Liver (tissue), 9 donors: ENCODE data around the gene CALCB.

GRCh38 chr11:13216369-13216791, 61.2 kb upstream of the BMAL1 start:
- PRO-cap, 5 experiments, result no peak in any of the 5 experiments
- RAMPAGE, long total RNA, 2 experiments, result no peak in any of the 2 experiments
- RRBS, result no CpG with 5 or more reads among the region's 5 CpGs

- PRO-cap, 5 experiments, result no peak in any of the 5 experiments
- RAMPAGE, long total RNA, 2 experiments, result no peak in any of the 2 experiments
- RRBS, result no CpG with 5 or more reads among the region's 8 CpGs
Measured at GRCh38 chr11:13261598-13262146, 15.9 kb upstream of the BMAL1 start.

- PRO-cap, 5 experiments, result no peak in any of the 5 experiments
- RAMPAGE, long total RNA, 2 experiments, result no peak in any of the 2 experiments
- RRBS, result no CpG with 5 or more reads among the region's 12 CpGs
Measured at GRCh38 chr11:13310460-13311339, 33.1 kb downstream of the BMAL1 start.

- PRO-cap, 5 experiments, result no peak in any of the 5 experiments
- RAMPAGE, long total RNA, 2 experiments, result no peak in any of the 2 experiments
- RRBS, result no CpG with 5 or more reads among the region's 7 CpGs
Measured at GRCh38 chr11:13354290-13354857, 76.8 kb downstream of the BMAL1 start.

- PRO-cap, 5 experiments, result no peak in any of the 5 experiments
- RAMPAGE, long total RNA, 2 experiments, result no peak in any of the 2 experiments
- RRBS, result no CpG with 5 or more reads among the region's 2 CpGs
Measured at GRCh38 chr11:13868845-13869504, 93.5 kb upstream of the SPON1 start.

DNA sequence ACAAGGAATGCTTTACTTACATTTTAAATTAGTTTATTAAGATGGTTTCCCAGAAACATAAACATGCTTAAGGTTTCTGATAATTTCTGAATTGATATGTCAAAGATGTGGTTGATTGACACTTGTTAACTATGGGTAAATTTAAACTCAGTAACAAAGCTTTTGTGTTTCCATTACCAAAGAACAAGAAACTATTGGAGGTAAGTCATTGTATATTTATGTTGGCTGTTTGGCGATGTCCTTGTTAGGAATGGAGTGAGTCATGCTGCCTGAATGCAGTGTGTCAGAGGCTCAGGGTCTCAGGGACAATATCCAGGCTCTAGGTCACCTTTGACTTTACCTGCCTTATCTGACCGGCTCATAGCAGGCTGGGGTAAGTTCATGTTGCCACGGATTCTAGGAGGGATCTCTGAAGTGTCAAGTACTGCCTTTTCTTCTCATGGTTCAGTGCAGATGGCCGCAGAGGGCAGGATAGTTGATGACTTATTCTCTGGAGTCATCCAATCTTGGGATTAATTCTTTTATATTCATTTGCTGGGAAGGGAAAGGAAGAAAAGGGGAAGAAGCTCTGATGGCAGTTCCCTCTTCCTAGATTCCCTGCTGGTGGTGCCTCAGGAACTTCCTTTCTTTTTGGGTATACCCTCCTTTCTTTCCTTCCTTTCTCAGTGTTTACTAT, 53.2 kb downstream of the SPON1 start:
- PRO-cap, 5 experiments, result no peak in any of the 5 experiments
- RAMPAGE, long total RNA, 2 experiments, result no peak in any of the 2 experiments
- RRBS, result no CpG with 5 or more reads among the region's 4 CpGs

- PRO-cap, 5 experiments, result no peak in any of the 5 experiments
- RAMPAGE, long total RNA, 2 experiments, result no peak in any of the 2 experiments
- RRBS, result 96% methylated on average over 3 of the region's 19 CpGs
Measured at GRCh38 chr11:14261710-14263130, 96.8 kb downstream of the RRAS2 start.

- PRO-cap, 5 experiments, result no peak in any of the 5 experiments
- RAMPAGE, long total RNA, 2 experiments, result no peak in any of the 2 experiments
- RRBS, result no CpG with 5 or more reads among the region's 4 CpGs
Measured at GRCh38 chr11:14509025-14509502, 9.5 kb upstream of the COPB1 start.

DNA sequence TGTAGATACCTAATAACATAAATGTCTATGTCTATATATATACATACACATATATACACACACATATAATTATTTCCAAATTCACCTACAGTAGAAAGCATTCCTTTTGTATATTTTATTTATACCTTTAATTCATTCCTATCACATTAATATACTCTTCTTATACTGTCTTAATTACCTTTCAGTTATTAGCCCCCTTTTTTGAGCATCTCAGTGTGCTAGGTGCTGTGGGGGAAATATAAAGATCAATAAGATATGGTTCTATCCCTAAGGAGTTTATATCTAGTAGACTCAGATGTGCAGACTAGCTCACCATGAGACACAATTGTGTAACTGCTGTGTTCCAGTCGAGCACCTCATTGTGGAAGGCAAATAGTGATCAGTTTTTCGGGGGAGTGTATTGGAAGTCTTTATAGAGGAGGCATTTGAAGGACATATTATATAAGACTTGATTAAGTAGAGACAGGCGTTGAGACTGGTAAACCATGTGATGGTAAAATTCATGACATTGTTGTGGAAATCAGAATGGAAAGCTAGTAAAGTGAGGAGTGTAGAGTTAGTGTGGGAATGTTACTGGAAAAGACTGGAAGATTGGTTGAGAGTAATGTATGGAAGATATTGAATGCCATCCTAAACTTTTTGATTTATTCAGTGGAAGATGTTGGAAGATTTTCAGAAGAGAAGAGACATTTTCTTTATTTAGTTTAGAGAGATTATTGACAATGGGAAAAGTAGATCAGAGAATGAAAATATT, 11.9 kb downstream of the PDE3B start:
- PRO-cap, 5 experiments, result no peak in any of the 5 experiments
- RAMPAGE, long total RNA, 2 experiments, result no peak in any of the 2 experiments
- RRBS, result no CpG with 5 or more reads among the region's 3 CpGs

DNA sequence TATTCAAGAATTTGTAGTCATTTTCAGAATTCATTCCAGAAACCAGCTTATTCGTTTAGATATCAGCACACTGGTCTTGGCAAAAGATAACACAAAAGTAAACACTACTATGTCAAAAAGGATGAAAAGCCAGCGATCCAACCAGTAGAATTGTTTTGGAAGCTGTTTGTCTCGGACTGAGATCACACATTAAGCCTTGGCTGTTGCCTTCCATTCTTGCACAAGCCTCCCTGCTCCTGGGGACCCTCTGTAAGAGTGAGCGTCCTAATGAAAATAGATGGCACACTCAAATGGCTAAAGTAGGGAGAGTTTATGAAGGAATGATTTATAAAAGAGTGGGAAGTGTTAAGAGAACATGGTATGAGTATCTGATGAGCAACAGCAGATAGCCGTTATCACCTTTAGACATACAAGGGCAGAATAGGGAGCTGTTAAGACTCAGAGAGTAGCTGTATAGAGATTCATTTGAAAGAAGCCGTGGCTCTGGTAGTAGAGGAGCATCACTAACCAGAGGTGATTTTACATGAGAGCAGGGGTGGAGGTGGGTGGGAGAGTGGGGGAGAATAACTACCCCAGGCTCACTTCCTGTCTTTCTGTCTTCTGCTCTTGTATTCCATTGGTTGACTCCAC, 25.2 kb downstream of the PDE3B start:
- PRO-cap, 5 experiments, result peak in 1 of 5 experiments; most common plus-strand start position 144 of the sequence (in 1)
- RAMPAGE, long total RNA, 2 experiments, result no peak in any of the 2 experiments
- RRBS, result no CpG with 5 or more reads among the region's 6 CpGs

DNA sequence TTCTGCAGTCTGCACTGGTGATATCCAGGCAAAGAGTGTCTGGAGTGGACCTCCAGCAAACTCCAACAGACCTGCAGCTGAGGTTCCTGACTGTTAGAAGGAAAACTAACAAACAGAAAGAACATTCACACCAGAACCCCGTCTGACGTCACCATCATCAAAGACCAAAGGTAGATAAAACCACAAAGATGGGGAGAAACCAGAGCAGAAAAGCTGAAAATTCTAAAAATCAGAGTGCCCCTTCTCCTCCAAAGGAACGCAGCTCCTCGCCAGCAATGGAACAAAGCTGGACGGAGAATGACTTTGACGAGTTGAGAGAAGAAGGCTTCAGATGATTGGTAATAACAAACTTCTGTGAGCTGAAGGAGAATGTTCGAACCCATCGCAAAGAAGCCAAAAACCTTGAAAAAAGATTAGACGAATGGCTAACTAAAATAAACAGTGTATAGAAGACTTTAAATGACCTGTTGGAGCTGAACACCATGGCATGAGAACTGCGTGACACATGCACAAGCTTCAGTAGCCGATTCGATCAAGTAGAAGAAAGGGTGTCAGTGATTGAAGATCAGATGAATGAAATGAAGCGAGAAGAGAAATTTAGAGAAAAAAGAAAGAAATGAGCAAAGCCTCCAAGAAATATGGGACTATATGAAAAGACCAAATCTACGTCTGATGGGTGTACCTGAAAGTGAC, 113.4 kb downstream of the CYP2R1 start:
- PRO-cap, 5 experiments, result no peak in any of the 5 experiments
- RAMPAGE, long total RNA, 2 experiments, result no peak in any of the 2 experiments
- RRBS, result no CpG with 5 or more reads among the region's 14 CpGs

GRCh38 chr11:14813385-14813633, 78.7 kb downstream of the CYP2R1 start:
- PRO-cap, 5 experiments, result peak in 1 of 5 experiments; most common minus-strand start chr11:14813461 (in 1)
- RAMPAGE, long total RNA, 2 experiments, result no peak in any of the 2 experiments
- RRBS, result no CpG with 5 or more reads among the region's 2 CpGs

DNA sequence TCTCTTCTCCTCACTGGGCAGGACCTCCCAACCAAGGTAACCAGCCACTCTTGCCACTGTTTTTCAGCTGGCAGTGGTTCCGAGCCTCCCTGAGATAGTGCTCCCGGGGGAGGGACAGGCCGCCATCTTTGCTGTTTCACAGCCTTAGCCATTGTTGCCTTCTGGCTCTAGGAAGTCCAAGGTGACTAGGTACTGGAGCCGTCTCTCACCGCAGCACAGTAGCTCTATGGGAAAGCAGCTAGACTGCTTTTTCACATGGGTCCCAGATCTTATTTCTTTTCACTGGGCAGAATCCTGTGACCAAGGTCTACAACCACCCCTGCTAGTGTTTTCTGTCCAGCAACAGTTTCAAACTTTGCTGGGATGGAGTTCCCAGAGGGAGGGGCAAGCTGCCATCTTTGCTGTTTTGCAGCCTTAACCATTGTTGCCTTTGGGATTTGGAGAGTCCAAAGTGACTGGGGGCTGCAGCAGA, 69.0 kb downstream of the CYP2R1 start:
- PRO-cap, 5 experiments, result no peak in any of the 5 experiments
- RAMPAGE, long total RNA, 2 experiments, result no peak in any of the 2 experiments
- RRBS, result no CpG with 5 or more reads among the region's 5 CpGs

GRCh38 chr11:15073118-15073693, at the start of gene CALCB:
Gene CALCB (plus strand): TSS chr11:15073593.
- PRO-cap, 5 experiments, result no peak in any of the 5 experiments
- RAMPAGE, long total RNA, 2 experiments, result no peak in any of the 2 experiments
- RRBS, result no CpG with 5 or more reads among the region's 33 CpGs

DNA sequence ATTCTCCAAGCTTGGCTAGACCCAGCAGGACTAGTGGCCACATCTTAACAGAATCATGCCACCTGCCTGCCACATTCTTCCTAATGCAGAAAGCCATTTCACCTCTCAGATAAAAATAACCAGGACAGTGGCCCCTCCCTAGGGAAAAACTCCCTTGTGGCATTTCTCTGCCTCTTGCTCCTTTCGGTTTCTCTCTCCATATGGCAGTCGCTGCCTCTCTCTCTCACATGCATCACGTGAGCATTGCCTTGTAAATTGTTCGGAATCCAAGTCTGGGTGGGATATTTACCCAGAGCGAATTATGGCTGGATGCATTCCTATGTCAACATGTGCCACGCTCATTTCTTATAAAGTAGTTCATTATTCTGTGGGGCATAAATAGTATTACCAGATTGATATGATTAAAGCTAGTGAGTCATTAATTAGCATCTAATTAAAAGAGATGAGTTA, 392.8 kb downstream of the INSC start:
- PRO-cap, 5 experiments, result no peak in any of the 5 experiments
- RAMPAGE, long total RNA, 2 experiments, result no peak in any of the 2 experiments
- RRBS, result no CpG with 5 or more reads among the region's 6 CpGs

DNA sequence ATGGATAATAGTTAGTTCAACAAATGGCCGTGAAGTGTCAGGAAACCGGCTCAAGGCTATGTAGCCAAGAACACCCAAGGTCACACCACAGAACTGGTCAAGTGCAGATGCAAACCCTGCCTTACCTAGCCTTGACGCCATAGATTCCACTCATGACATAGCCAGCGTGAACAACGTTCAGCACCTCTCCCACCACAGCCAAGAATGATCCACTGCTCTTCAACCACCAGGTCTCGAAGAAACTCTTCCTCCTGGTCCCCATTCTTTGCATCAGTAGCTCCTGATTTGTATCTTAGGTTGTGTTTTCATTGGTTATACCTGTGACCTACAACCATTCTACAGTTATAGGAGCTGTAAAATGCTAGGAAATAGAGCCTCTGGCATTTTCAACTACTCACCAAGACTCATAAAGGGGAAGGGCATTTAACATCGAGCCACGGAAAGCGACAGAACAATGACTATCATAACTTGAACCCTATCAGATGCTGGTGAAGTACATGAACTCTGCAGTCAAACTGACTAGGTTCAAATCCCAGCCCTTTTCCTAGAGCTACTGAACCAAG, 588.2 kb downstream of the SOX6 start:
- PRO-cap, 5 experiments, result no peak in any of the 5 experiments
- RAMPAGE, long total RNA, 2 experiments, result no peak in any of the 2 experiments
- RRBS, result no CpG with 5 or more reads among the region's 9 CpGs

DNA sequence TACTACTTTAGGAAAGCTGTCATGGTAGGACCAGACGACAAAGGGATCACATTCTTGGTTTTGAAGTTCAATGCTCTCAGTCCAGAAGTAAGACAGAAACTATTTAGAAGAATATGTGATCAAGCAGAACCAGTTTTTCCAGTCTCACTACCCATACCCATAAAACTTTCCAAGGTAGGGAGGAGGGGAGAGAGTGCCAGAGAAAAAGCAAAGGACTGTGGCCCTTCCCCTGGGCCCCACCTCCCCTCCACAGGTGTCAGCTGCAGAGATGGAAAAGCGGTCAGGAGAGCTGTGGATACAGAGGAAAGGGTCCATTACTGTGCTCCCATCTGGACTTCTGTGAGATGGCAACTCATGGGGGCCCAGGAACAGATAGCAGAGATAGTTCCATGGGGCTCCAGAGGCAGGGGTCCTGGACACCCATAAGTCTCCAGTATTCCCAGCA, 587.1 kb downstream of the SOX6 start:
- PRO-cap, 5 experiments, result no peak in any of the 5 experiments
- RAMPAGE, long total RNA, 2 experiments, result no peak in any of the 2 experiments
- RRBS, result no CpG with 5 or more reads among the region's 2 CpGs

GRCh38 chr11:16186658-16187086, 169.7 kb downstream of the SOX6 start:
- PRO-cap, 5 experiments, result peak in 5 of 5 experiments; most common plus-strand start chr11:16186898 (in 5); most common minus-strand start chr11:16186764 (in 4)
- RAMPAGE, long total RNA, 2 experiments, result no peak in any of the 2 experiments
- RRBS, result no CpG with 5 or more reads among the region's 8 CpGs

GRCh38 chr11:16779223-16780107, 41.0 kb downstream of the C11orf58 start:
- PRO-cap, 5 experiments, result peak in 1 of 5 experiments; most common minus-strand start chr11:16779513 (in 1)
- RAMPAGE, long total RNA, 2 experiments, result no peak in any of the 2 experiments
- RRBS, result no CpG with 5 or more reads among the region's 15 CpGs

DNA sequence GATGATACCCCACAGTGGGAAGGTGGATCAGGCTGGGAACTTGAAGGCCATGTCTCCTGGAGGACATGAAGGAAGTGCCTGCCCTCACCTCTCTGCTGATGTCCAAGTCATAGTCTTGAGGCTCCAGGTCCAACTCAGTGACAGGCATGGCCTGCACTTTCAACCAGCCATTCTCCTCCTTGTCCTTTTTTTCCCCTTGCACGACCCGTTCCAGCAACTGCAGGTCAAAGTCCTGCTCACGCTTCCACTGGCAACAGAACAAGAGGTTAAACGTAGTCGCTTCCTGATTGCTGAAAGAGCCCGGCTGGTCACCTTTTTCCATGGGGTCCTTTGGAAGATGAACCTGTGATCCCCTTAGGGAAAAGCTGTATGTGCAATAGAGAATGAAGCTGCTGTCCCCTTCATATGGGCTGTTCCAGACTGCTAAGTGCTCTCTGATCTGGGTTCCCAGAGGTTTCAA, 47.7 kb downstream of the C11orf58 start:
- PRO-cap, 5 experiments, result peak in 2 of 5 experiments; most common plus-strand start position 279 of the sequence (in 2); most common minus-strand start position 181 of the sequence (in 2)
- RAMPAGE, long total RNA, 2 experiments, result no peak in any of the 2 experiments
- RRBS, result no CpG with 5 or more reads among the region's 6 CpGs